Measurements from ENCODE around the genes S100G and REPS2.

DNA sequence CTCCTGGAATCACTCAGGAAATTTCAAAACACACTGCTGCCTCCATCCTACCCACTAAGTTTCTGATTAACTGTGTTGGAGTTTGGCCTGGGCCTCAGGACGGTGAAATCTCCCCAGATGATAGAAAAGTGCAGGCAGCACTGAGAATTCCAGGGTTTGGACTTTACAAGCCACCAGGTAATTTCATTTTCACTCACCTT lies 3.4 kb upstream of the FAM9C start:
- PRO-cap, 2 experiments: no peak in any of the 2 experiments

- PRO-cap, 2 experiments: peak in 1 of 2 experiments; most common plus-strand start chrX:13081884 (in 1)
Observed at GRCh38 chrX:13081470-13082163, 37.2 kb upstream of the FAM9C start.

GRCh38 chrX:13089958-13090620 lies 45.7 kb upstream of the FAM9C start:
- PRO-cap, 2 experiments: no peak in any of the 2 experiments

- PRO-cap, 2 experiments: no peak in any of the 2 experiments
Observed at GRCh38 chrX:13239342-13239678, 80.5 kb downstream of the ATXN3L start.

- PRO-cap, 2 experiments: no peak in any of the 2 experiments
Observed at GRCh38 chrX:13260525-13260927, 59.3 kb downstream of the ATXN3L start.

DNA sequence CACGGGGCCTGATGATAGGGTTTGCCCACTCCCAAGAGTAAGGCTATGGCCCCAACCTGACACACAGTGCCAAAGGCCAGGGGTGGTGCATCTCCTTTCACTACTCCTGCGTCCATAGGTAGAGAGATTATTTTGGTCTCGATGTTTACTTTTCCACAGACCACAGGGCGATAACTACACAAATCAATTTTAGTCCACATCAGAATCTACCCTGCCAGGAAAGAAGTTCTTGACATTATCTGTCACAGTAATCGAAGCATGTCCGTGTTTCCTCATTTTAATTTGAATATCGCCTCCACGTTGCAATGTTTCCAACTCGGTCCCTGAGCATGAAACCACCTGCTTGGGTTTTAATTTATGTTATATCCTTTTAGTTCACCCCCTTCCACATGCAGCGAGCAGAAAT lies 100.0 kb upstream of the ATXN3L start:
- PRO-cap, 2 experiments: no peak in any of the 2 experiments

DNA sequence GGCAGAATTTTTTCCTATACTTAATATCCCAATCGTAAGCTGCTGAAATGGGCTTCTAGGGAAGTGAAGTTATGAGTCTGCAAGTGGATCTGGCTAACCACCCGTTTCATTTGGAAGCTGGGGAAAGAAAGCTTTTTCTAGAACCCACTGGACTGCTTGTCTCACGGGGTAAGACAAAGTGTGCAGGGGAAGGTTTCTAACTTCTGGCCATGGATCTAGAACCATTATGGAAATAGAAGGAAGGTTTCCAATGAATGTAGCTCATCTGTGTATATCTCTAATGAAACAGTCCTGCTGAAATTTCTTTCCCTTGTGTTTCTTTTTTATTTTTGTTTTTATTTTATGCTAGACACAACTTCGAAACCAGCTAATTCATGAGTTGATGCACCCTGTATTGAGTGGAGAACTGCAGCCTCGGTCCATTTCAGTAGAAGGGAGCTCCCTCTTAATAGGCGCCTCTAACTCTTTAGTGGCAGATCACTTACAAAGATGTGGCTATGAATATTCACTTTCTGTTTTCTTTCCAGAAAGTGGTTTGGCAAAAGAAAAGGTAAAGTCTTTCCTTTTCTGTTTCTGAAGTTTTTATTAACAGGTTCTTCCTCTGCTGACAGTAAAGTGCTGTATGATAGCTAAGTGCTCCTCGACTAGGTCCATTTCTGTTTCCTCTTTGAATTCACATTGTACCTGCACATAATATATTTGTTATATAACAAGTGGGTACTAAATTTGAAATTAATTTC lies 1.8 kb downstream of the OFD1 start:
- PRO-cap, 2 experiments: no peak in any of the 2 experiments

GRCh38 chrX:13765669-13766390 lies 31.3 kb downstream of the OFD1 start:
- PRO-cap, 2 experiments: no peak in any of the 2 experiments

DNA sequence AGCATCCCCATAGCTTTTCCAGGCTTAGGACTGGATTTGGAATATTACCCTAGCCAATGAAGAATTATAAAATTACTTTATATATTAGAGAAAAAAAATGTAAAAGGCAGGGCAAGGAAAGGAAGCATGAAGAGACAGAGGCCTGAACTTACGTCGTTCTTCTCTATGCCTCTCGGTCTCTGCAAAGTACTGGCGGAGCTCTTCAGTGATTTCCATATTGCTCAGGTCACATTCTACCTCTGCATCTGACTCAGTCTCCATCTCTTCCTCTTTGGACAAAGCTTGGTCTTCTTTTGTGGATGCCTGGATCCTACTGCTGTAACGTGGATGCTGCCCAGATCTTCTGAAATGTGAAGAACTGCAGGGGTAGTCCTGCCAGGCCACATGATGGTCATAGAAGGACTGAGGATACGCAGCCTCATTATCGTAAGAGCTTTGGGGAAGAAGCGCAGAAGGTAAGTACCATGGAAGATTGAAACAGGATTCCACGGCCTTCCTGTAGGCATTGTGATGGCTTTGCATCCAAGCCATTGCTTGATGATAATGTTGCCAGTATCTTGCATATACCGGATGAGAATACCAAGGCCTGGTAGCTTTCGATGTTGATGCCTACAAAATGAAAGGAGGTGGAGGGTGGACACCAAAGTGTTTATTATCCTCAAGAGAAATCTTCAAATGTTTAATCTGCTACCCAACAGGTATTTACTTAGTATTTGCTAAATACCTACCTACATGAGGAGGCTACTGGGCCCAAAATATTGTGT lies 9.6 kb downstream of the GEMIN8 start:
- PRO-cap, 2 experiments: no peak in any of the 2 experiments

GRCh38 chrX:15530220-15530820 lies 29.7 kb downstream of the BMX start:
- PRO-cap, 2 experiments: no peak in any of the 2 experiments

DNA sequence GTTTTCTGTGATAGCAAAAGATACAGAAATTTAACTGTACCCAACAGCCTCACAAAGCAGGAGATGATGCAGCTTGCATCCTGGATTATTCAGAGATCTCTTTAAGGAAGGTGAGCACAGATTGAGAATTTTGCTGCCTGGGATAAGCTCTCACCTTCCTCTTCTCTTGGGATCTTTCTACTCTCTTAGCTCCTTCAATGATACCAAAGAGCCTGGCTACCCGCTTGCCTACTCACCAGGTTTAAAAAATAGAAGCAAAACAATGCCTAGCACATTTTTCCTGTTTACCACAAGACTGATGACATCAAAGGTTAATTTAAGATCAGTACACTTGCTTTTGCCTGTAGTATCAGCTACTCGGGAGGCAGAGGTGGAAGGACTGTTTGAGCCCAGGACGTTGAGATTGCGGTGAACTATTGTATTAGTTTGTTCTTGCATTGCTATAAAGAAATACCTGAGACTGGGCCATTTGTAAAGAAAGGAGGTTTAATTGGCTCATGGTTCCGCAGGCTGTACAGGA lies 36.8 kb upstream of the AP1S2 start:
- PRO-cap, 2 experiments: no peak in any of the 2 experiments

DNA sequence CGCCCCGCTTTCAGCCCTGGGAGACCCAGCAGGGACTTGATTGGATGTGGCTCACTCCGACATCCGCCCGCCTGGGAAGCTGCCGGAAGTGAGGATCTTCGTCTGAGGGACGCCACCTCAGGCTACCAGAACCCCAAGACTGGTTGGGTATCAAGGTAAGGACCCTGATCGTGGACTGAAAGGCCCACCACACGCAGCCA lies 248 bp downstream of the MAGEB17 start:
- PRO-cap, 2 experiments: no peak in any of the 2 experiments

DNA sequence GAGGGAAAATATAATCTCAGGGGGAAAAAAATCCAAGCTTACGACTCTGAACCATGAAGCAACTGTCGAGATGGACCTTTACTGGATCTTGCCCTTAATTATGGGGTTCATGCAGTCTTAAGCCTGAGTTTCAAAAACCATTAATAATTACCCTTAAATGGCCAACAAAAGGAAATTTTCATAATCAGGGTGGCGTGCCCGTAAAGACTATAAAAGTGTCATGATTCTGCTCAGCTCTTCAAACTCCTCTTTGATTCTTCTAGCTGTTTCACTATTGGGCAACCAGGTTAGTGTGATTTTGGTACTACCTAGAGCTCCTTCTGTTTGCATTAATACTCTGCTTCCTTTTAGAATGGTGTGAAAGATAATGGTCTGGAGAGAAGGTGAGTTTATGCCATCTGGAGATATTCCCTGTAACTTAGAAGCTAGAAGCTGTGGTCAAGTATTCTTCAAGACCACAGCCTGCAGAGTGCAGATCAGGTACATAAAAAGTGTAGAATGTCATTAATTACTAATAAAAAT lies at the start of gene S100G:
Gene S100G (plus strand): TSS at position 241 of the 522 bp plus-strand sequence.
- PRO-cap, 2 experiments: no peak in any of the 2 experiments

GRCh38 chrX:16842964-16843878 lies 26.9 kb downstream of the RBBP7 start:
- PRO-cap, 2 experiments: no peak in any of the 2 experiments

DNA sequence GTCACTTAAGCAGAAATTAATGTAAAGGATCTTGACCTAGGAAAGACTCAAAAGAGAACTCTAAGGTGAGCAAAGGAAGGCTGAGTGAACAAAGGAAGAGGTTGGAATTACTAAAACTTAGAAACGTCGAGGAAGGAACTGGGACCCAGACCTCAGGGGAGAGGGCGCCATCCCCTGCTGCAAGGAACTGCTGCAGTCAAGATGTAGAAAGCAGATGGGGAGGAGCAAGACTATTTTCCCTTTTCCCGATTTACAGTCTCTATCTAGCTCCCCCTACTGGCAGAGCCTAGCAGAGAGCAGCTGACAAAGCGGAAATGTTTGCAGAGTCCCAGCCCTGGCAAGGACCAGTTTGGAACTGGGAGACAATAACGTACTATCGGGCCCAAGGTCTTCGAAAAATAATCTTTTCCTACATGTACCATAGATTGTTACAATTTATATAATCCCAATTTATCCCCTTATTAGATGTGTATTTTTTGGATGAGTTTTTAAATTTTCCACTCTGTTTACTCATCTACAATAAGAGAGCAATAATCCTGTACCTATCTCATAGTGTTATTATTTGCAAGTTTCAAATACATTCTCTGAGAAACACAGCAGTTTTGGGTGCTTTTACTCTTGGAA lies 22.7 kb upstream of the RBBP7 start:
- PRO-cap, 2 experiments: no peak in any of the 2 experiments

GRCh38 chrX:16946281-16947299 lies at the start of gene REPS2:
REPS2 (plus strand) TSS chrX:16946658.
- PRO-cap, 2 experiments: peak in 2 of 2 experiments; most common plus-strand start chrX:16946661 (in 2); most common minus-strand start chrX:16946515 (in 2)

DNA sequence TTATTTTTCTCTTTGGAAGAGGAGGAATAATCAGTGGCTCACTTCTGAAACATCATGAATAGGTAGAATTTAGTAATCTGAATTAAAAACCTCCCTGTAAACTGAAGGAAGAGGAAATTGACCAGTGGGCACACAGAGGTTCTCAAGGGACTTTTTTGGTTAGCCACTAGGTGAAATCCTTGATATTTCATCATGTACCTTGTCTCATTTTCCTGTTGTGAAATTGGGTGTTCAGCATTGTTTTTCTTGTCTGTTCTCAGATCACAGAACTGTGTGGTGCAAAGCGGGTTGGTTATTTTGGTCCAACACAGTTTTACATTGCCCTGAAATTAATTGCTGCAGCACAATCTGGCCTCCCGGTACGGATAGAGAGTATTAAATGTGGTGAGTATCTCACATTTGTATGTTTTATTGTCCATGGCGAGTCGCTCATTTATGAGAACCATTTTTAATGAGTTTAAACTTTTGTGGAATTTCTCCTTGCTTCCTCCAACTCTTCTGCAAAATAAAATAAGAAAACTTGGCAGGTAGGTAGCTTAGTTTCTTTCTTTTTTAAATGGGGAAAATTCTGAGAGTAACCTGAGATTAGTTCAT lies 59.6 kb downstream of the REPS2 start:
- PRO-cap, 2 experiments: no peak in any of the 2 experiments

GRCh38 chrX:17547975-17548690 lies 173.1 kb downstream of the NHS start:
- PRO-cap, 2 experiments: no peak in any of the 2 experiments

- PRO-cap, 2 experiments: no peak in any of the 2 experiments
Observed at GRCh38 chrX:17654161-17654475, 83.2 kb upstream of the SCML1 start.

- PRO-cap, 2 experiments: peak in 2 of 2 experiments; most common plus-strand start chrX:17737128 (in 2); most common minus-strand start chrX:17737080 (in 1)
Observed at GRCh38 chrX:17736747-17737389, 425 bp upstream of the SCML1 start.

Measured in helper T cell (primary cell).